Paraaortic lymph node (tissue), 1 donor: ENCODE results near the genes RHO, NUDT16, DNAJC13 and BFSP2.

DNA sequence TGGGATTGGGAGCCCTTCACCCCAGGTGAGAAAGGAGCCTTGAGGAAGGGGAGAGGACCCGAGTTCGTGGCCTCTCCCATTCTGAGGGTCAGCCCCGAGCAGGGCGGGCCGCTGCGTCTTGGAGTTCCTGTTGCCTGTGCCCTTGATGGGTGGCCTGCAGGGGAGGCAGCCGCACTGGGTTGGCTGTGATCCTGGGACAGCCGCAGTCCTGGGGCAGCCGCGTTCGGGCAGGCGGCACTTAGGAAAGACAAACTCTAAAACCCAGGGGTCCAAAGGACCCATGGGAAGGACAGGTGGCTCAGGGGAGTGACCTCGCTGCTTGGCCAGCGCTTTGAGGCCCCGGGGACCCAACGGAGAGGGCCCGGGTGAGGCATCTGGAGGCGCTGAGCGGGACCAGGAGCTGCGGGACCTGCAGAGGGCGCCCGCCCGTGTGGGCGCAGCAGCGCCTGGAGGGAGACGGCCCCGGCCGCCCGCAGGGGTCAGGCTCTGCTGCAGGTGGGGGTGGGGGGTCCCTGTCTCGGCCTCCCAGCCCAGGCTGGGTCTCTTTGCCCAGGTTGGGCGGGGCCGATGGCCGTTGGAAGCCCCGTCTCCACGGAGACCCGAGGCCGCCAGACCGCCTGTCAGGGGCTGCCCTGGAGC lies 27.7 kb upstream of the H1-10 start:
- PRO-cap = no peak

GRCh38 chr3:129429505-129429871 lies 1.1 kb upstream of the EFCAB12 start:
- PRO-cap = no peak

GRCh38 chr3:129447878-129448815 lies 8.1 kb downstream of the IFT122 start:
- PRO-cap = no peak

- PRO-cap = no peak
Measured at GRCh38 chr3:129506170-129506731, 22.2 kb upstream of the RHO start.

- PRO-cap = no peak
Measured at GRCh38 chr3:129528441-129528840, at the start of gene RHO. Gene RHO, plus strand, starts transcription at chr3:129528639.

DNA sequence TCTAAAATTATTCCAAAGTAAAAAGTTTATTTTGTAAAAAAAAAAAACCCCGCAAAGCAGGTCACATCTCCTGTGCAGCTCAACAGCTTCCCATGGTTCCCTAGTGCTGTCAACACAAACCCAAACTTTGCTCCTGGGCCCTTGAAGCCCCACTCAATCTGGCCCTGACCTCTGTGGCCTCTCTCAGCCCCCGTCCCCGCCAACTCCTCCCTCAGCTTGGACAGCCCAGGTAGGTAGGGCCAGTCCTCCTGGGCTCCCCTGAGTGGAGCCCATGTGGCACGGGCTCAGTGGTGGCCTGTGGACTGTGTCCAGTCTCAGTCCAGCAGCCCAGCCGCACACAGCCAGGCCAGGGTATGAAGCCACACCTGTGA lies 11.7 kb downstream of the PLXND1 start:
- PRO-cap = no peak

- PRO-cap = unidirectional peak, plus-strand start at chr3:129600049
Measured at GRCh38 chr3:129599494-129600149, 6.9 kb downstream of the PLXND1 start.

DNA sequence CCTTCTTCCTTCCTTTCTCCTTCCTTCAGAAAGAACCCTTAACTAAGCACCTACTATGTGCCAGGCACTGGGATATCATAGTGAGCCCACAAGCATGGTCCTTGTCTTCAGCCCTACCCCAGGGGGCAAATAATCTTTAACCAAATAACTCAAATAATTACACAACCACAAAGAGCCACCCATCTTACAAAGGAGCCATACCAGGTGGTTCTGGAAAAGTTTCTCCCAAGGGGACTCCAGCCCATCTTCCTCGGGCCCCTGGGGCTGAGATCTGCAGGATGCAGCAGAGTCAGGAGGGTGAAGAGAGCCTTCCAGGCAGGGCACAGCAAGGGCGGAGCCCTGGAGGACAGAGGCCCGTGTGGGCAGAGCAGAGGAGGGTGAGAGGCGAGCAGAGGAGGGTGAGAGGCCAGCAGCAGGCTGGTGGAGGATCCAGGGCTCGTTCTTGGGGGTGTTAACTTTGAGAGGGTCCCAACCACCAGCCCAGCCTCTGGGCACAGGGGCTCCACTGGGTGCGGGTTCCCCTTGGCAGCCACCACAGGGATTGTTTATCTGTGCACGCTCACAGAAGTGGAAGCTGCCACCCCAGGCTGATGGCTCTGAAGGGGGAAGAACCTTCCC lies 9.1 kb upstream of the PLXND1 start:
- PRO-cap = no peak

- PRO-cap = no peak
Measured at GRCh38 chr3:129721058-129721820, 114.8 kb upstream of the PLXND1 start.

GRCh38 chr3:129822661-129822990 lies 70.9 kb downstream of the TMCC1 start:
- PRO-cap = no peak

- PRO-cap = no peak
Measured at GRCh38 chr3:129892576-129893260, 793 bp downstream of the TMCC1 start.

DNA sequence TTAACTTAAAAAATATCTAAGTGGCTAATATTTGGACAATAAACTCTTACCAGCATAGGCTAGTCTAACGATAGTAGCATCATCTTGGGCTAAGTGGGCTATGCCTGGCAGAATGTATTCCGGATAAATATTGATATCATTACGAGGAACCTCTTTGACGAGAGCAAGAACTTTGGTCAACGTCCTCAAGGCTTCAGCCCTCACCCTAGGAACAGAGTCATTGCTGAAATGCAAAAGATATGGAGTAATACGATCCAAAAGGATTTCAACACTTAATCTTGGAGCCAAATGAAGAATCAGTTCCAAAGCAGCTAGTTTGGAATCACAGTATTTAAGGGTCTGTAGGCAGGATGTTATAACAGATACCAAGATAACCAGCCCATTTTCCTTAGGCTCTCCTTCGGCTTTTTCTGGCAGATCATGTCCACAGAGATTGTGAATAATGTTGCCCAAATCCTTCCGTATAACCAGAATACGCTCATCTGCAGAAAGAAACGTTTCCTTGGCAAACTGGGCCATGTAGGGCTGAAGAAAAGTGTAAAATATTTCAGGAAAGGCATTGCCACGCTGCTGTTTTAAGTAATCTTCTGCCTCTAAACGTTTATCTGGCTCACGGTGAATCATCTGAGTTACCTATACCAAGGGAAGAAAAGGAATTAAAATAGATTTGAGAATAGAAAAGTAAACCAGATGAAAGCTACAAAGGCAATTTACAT lies 13.0 kb downstream of the PIK3R4 start:
- PRO-cap = no peak

DNA sequence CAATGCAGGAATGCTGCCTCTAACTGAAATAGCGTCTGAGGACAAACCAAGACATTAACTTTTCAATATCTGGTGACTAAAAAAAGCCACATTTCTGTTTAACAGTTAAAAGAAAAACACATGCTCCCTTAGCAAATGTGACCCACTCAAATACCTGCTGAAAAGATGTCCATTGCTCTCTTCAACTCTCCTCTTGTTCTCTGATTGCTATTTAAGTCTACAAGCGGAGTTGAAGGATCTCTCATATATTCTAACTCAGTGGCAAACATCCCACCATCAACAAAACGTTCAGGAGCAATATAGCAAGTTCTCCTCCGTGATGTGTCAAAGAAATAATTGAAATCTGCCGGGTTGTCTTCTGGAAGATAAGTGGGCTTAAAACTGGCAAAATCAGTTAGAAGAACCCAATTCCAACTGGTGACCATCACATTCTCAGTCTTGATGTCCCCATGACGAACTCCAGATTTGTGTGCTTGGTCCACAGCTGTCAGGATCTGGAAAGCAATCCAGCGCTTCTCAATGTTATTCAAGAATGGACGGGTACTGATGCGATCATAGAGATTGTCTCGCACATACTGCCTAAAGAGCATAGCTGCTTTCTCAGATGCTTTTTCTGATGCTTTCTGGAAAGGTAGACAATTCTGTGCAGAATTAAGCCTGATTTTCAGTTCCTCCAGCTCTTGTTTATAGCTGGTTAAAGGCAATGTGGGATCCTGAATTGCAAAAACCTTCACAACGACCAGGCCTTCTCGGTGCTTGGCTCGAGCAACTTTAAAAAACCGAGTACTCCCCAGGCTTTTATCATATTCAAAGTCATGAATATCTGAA lies 2.1 kb downstream of the PIK3R4 start:
- PRO-cap = no peak

DNA sequence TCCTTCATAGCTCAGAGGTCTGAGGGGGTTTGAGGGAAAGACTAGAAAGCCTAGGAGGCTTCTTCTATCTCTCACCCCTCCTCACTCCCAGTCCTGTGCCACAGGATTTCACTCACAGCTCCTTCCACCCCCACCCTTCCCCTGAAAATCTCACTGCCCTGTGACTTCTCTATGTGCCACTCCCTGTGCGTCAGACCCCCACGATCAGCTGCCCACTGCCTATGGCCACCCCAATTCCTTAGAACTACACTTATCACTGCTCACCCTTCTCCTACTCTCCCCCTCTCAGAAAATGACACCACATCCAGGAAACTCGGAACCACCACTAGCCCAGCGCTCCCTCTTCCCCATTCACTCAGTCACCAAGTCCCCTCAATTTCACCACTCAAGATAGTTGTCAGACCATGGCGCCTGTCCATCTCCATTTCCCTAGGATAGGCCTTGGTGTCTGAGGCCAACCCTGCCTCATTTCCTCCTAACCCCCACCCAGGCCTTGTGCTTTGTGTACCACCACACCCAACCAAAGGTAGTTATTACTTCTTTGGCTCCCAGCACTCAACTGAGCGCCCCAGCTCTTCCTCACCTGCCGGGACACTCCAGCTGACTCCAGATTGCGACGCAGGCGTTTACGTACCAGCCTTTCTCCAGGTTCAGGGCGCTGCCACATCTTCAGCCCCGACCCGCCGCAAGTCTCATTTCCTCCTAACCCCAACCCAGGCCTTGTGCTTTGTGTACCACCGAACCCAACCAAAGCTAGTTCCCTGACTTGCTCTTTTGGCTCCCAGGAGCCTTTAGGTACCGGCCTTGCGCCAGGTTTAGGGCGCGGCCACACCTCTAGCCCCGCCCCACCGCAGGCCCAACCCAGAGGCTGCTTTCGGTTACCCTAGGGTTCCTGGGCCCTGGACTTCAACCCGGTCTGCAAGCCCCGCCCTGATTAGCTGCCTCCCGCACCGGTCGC lies 596 bp upstream of the NUDT16 start:
- PRO-cap = bidirectional peak, plus-strand start outside the sequence, minus-strand start at position 793 of the sequence

GRCh38 chr3:131381657-131382670 lies at the start of gene NUDT16:
Gene NUDT16, plus strand, starts transcription at chr3:131381774.
- PRO-cap = bidirectional peak, plus-strand start at chr3:131381767, minus-strand start at chr3:131381491; unidirectional peak, plus-strand start at chr3:131381937; unidirectional peak, minus-strand start at chr3:131382236

- PRO-cap = no peak
Measured at GRCh38 chr3:131384695-131385115, 3.1 kb downstream of the NUDT16 start.

- PRO-cap = no peak
Measured at GRCh38 chr3:132283373-132284105, 33.7 kb upstream of the ACP3 start.

- PRO-cap = bidirectional peak, plus-strand start at chr3:132417517, minus-strand start at chr3:132417336
Measured at GRCh38 chr3:132416825-132417817, at the start of gene DNAJC13. Gene DNAJC13, plus strand, starts transcription at chr3:132417502.

DNA sequence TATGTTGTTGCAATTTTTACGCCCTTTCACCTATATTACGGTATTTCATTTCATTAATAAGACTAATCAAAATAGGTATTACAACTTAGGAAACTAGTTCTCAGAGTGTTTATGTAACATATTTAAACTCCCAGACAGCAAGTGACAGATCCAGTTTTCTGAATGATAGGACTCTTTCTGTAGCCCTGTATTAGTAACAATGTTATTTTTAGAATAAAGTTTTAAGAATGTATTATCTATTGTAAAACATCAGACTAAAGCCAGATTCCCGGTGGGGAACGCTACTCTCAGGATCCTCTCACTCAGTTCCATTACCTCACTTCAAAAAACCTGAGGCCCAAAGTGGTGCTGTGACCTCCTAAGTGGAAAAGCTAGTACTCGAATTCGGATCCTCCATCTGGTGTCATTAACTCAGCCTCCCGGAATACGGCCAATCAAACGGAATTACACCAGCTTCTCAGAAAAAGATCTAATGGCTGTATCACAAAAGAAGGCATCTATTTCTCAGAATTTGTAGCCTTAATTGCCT lies 752 bp downstream of the ACAD11 start:
- PRO-cap = no peak

DNA sequence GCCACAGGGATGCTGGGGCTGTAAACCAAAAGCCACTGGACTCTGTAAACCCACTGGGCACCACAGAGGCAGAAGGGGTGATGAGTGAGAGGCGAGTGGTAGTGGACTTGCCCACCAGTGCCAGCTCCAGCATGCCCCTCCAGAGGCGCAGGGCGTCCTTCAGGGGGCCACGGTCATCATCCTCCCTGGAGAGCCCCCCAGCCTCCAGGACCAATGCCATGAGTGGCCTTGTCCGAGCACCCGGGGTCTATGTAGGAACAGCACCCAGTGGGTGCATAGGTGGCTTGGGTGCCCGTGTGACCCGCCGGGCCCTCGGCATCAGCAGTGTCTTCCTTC lies at the start of gene BFSP2:
Gene BFSP2 (plus strand): TSS at position 53 of the 336 bp plus-strand sequence.
- PRO-cap = no peak